Lower leg skin (tissue), 2 donors: ENCODE results near the gene ZBTB2.

- PRO-cap: unidirectional peak, plus-strand start at chr6:150686138
- RAMPAGE, long total RNA, 2 experiments: no peak in any of the 2 experiments
Observed at GRCh38 chr6:150685849-150686420, 86.2 kb downstream of the PLEKHG1 start.

GRCh38 chr6:150756158-150756393 lies 109.4 kb upstream of the MTHFD1L start:
- PRO-cap: no peak
- RAMPAGE, long total RNA, 2 experiments: no peak in any of the 2 experiments

DNA sequence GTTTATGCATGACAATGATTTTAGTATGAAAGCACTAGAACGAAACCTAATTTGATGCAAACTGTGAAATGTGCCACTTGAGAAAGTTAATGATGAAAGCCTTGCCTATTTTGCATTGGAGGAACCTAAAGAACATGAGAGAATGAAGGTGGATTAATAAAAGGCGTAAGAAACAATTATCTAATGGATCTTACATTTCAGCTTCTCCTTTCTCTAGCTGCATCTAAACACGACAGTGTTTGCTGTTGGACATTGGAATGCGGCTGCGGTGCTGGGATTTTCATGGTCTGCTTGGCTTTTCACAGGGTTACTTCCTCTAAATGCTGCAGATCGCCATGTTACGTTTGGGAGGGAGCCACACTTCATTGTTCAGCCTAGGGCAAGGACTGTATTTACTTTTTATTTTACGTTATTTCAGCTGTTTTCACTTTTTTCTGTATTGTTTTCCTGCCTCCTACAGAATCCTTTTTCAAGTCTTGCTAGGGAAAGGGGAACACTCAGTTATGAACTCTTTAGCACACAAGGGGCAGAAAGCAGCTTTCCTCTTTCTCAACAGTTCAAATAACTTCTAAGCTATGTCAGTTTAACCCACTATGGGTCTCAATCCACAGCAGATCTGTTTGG lies 98.0 kb upstream of the MTHFD1L start:
- PRO-cap: no peak
- RAMPAGE, long total RNA, 2 experiments: no peak in any of the 2 experiments

DNA sequence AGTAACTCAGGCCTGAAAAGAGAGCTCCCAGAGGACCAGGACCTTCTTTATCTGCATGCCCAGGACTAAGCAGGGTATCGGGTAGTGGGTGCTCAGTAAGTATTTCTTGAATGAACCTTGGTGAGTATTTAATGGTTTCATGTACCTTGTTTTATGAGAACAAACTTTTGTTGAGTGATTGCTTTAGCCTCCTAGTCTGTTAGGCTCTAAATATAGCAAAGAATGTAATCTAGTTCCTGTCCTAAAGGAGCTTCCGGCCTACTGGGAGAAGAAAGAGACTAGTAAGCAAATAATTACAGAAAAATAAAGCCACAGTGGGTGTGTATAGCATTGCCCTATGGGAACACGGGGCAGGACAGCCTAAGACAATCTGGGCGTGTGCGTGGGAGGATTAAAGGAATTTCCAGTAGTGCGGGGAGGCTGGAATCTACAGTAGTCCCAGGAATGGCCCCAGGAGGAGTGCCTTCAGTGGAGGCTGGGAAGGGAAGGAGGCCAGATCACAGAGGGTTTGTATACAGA lies 98.1 kb upstream of the AKAP12 start:
- PRO-cap: no peak
- RAMPAGE, long total RNA, 2 experiments: no peak in any of the 2 experiments

GRCh38 chr6:151154399-151154951 lies 85.3 kb upstream of the AKAP12 start:
- PRO-cap: no peak
- RAMPAGE, long total RNA, 2 experiments: no peak in any of the 2 experiments

DNA sequence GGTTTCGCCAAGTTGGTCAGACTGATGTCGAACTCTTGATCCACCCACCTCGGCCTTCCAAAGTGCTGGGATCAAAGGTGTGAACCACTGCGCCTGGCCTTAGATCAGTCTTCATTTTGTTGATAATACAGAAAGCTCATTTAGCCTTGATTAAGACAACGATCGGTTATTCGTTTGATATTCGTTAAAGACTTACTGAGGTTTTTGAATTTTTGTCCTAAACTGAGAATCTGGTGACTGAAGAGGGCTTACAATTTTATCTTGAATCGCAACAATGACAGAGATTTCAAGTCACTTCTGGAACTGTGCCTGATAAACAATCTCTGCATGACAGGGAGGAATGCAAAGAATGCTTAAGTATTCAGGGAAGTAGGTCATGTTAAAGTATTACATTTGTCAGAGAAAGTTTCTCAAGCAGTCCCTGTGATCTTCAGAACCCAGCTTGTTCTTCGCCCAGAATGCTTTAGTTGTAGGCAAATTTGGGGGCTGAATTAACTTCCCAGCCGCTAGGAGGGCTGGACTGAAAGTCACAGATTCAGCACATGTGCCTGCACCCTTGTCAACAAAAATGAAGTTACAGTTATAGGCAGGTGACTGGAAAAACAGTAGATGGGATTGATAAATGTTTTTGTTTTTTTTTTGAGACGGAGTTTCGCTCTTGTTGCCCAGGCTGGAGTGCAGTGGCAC lies 14.9 kb downstream of the AKAP12 start:
- PRO-cap: no peak
- RAMPAGE, long total RNA, 2 experiments: no peak in any of the 2 experiments

GRCh38 chr6:151326531-151326839 lies 64.9 kb downstream of the ZBTB2 start:
- PRO-cap: no peak
- RAMPAGE, long total RNA, 2 experiments: no peak in any of the 2 experiments

GRCh38 chr6:151348607-151349786 lies 42.4 kb downstream of the ZBTB2 start:
- PRO-cap: no peak
- RAMPAGE, long total RNA, 2 experiments: no peak in any of the 2 experiments

- PRO-cap: bidirectional peak, plus-strand start at chr6:151391619, minus-strand start at chr6:151391602; bidirectional peak, plus-strand start at chr6:151391949, minus-strand start at chr6:151391795
- RAMPAGE, long total RNA, 2 experiments: start-site peak on the minus strand in 1 of 2 experiments, at chr6:151391554-151391562 at its widest, 34 reads per replicate
Observed at GRCh38 chr6:151391399-151392267, at the start of gene ZBTB2. Gene ZBTB2 (minus strand): TSS chr6:151391559.

GRCh38 chr6:151392268-151392618 lies 884 bp upstream of the ZBTB2 start:
- PRO-cap: no peak
- RAMPAGE, long total RNA, 2 experiments: no peak in any of the 2 experiments

DNA sequence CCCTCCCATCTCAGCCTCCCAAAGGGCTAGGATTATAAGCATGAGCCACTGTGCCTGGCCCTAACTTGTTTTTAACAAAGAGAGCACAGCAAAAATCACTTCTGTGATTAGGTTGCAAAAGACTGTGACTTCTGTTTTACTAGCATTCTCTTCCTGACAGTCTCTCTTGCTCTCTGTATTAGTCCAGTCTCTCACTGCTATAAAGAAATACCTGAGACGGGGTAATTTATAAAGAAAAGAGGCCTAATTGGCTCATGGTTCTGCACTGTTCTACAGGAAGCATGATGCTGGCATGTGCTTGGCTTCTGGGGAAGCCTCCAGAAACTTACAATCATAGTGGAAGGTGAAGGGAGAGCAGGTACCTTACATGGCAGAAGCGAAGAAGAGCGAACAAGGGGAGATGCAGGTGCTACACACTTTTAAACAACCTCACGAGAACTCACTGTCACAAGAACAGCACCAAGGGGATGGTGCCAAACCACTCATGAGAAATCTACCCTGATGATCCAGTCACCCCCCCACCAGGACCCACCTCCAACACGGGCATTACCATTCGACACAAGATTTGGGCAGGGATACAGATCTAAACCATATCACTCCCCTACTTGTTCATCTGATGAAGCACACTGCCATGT lies 21.2 kb upstream of the ZBTB2 start:
- PRO-cap: no peak
- RAMPAGE, long total RNA, 2 experiments: no peak in any of the 2 experiments

DNA sequence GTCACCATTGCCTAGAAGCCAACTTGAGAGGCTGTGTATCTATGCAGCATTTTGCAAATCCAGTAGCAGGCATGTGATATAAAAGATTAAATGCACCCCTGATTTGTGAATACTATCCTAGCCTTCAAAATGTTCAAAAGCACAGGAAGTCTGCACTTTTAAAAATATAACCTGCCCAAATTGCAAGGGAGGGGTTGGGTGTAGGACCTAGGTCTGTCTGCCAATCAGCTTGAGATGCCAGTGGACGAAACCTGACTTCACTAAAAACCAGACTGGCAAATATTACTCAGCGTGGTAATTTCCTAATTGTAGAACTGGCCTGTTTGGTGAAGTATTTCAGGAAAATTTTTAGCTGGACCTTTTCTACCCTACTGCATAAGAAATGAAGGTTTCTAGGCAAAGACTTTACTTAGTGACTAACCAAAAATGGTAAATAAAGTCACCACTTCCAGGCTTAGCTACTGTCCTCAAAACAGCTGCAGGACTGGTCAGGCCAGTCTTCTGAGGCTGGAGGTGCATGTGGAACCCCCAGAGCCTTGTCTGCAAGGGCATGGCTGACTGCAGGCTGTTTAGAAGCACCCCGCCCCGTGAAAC lies 104.5 kb upstream of the ESR1 start:
- PRO-cap: no peak
- RAMPAGE, long total RNA, 2 experiments: no peak in any of the 2 experiments

DNA sequence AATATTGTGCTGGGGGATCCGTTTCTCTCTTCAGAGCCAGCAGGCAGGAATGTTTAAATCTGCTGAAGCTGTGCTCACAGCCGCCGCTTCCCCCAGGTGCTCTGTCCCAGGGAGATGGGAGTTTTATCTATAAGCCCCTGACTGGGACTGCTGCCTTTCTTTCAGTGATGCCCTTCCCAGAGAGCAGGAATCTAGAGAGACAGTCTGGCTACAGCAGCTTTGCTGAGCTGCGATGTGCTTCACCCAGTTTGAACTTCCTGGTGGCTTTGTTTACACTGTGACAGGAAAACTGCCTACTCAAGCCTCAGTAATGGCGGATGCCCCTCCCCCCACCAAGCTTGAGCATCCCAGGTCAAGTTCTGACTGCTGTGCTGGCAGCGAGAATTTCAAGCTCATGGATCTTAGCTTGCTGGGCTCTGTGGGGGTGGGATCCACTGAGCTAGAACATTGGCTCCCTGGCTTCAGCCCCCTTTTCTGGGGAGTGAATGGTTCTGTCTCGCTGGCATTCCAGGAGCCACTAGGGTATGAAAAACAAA lies 91.1 kb upstream of the ESR1 start:
- PRO-cap: no peak
- RAMPAGE, long total RNA, 2 experiments: no peak in any of the 2 experiments

GRCh38 chr6:151807763-151808475 lies 437 bp downstream of the ESR1 start:
- PRO-cap: no peak
- RAMPAGE, long total RNA, 2 experiments: no peak in any of the 2 experiments

DNA sequence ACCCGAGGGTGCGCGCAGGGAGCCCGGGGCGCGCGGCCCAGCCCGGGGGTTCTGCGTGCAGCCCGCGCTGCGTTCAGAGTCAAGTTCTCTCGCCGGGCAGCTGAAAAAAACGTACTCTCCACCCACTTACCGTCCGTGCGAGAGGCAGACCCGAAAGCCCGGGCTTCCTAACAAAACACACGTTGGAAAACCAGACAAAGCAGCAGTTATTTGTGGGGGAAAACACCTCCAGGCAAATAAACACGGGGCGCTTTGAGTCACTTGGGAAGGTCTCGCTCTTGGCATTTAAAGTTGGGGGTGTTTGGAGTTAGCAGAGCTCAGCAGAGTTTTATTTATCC lies 963 bp downstream of the ESR1 start:
- PRO-cap: bidirectional peak, plus-strand start at position 112 of the sequence, minus-strand start at position 53 of the sequence
- RAMPAGE, long total RNA, 2 experiments: no peak in any of the 2 experiments

DNA sequence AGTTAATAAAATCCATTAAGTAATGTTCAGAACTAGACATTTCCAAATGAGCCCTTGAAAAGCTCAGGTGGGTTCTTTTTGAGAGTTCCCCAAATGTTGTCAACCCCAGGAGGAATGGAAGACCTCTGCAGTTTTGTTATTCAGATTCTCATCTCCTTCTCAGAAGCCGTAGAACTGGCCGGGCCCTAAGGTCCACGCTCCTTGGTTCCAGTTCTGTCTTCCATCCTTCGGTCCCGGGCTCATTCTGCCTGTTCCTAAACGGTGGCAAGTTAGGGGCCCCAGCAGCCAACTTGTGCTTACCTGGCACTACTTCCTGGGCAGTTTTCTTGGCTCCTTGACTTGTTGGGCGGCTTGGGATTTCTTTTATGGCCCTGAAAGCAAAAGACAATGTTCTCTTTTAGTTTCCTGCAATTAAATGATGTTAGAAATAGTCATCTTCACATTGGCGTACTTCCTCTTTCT lies 6.4 kb downstream of the ESR1 start:
- PRO-cap: no peak
- RAMPAGE, long total RNA, 2 experiments: no peak in any of the 2 experiments

- PRO-cap: no peak
- RAMPAGE, long total RNA, 2 experiments: no peak in any of the 2 experiments
Observed at GRCh38 chr6:151900880-151901681, 93.6 kb downstream of the ESR1 start.

DNA sequence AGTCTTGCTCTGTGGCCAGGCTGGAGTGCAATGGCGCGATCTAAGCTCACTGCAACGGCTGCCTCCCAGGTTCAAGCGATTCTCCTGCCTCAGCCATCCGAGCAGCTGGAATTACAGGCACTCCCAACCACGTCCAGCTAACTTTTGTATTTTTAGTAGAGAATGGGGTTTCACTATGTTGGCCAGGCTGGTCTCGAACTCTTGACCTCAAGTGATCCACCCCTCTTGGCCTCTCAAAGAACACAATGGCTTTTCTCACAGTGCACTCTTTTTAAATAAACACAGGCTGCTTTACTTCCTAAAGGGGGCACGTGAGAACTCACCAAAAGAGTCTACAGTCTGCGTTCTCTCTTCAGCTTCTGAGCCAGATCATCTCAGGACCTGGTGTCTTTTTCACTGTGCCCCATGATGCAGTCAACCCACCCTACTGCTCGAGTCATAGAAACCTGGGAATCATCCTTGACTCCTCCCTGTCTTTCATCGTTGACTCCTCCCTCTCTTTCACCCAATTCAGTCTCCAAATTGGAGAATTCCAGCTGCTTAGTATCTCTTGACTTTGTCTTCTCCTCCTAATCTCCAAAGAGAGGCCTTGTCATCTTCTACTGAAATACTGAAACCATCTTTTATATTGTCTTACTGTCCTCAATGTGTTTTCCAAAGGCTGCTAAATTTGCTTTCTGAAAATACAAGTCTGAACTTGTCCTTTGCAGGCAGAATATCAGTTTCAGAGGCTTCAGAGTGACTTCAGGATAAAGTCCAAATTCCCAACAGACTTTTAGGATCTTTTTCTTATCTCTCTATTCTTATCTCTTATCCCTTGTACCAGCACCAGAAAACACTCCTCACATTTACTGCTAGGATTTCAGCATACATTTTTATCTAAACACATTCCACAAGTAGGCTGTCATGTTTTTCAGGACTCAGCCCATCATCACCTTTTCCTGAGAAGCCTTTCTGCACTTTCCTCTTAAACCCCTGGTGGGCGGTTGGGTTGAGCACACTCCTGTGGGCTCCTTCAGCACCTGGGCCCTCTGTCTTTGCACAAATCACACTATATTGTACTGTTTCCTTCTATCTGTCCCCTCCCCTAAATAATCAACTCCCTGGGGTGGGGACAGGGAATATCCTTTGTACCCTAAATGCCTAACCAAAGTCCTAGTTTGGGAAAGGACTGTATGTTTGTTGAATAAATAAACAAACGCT lies 323.3 kb downstream of the SYNE1 start:
- PRO-cap: no peak
- RAMPAGE, long total RNA, 2 experiments: no peak in any of the 2 experiments

- PRO-cap: bidirectional peak, plus-strand start at chr6:152381425, minus-strand start at chr6:152381347; unidirectional peak, minus-strand start at chr6:152381780
- RAMPAGE, long total RNA, 2 experiments: start-site peak on the minus strand in 1 of 2 experiments, at chr6:152381190-152381338 at its widest, 50 to 101 reads per replicate
Observed at GRCh38 chr6:152380793-152382074, 255.9 kb downstream of the SYNE1 start.

DNA sequence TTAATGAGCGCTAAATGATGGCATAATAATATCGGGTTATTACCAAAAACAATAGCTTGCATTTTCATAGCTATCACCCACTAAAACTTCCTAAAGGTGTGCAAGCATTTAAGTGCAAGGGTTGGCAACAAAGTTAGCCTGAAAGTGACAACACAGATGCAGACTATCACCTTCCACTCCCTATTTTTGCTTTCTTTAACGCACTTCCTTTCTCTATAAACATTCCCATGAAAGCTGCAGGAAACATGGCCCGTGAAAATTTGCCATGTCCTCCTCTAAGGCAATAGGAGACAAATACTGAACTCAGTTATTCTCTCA lies 2.7 kb downstream of the MYCT1 start:
- PRO-cap: no peak
- RAMPAGE, long total RNA, 2 experiments: no peak in any of the 2 experiments